NCI-H460 (cell line): ENCODE measurements around a stretch of chr5.

DNA sequence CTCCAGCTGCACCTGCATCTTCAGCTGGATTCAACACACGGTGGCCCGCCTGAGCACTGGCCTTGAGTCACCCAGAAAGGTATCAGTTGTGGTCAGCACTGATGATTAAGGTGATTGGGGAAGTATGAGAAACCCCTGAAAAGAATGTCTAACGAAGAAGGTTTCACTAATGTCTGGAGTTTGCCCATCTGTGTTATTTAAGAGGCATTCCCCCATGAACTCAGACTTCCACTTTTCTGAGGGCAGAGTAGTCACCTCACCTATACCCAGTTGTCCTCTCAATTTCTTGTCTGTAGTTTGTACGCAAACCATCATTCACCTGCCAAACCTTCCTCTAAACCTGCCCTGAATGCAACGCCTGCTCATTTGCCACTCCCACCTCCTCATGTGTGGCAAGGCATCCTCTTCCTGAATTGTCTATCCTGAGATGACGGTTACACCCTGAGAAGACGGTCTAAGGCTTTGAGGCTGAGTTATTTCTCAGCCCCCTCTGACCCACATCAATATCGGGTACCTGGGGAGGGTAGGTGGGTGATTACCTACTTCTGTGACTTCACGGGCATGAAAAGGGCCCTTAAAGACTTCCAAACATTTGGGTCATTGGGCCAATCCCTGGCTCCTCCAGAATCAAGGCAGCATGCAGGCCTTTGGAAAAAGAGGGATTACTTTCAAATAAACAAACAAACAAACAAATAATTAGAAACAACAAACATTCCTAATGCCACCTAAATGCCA is 27.3 kb downstream of the CSF2 start:
RAMPAGE:
- cytosol, long total RNA = no peak
- long total RNA = no peak
- nucleus, long total RNA = no peak

DNA sequence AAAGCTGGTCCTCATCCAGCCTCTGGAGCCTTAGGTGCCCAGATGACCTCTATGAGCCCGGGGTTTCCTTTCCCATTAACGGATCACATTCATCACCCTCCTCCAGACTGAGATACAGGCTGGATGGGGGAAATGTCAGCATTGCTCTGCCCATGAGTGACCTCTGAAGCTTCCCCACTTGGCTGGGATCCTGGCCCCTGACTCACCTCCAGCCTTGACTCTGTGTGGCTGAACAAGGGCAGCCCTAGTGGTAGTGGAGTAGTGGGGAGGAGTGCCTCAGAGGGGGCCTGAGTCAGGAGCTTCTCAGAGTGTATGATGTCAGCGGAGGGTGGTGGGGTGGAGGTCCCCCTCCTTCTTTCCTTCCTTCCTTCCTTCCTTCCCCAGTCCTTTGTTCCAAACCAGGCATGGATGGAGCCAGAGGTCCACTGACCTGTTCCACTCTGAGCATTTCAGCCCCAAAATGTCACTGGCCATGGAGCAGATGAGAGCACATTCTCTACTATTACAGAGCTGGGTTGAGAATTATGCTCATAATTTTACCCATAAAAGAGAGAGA is 6.5 kb downstream of the PDLIM4 start:
RAMPAGE:
- cytosol, long total RNA = no peak
- long total RNA = no peak
- nucleus, long total RNA = no peak

GRCh38 chr5:132293192-132293502 is 1.0 kb upstream of the SLC22A4 start:
RAMPAGE:
- cytosol, long total RNA = no peak
- long total RNA = no peak
- nucleus, long total RNA = no peak

GRCh38 chr5:132310061-132310769 is 16.0 kb downstream of the SLC22A4 start:
RAMPAGE:
- cytosol, long total RNA = no peak
- long total RNA = no peak
- nucleus, long total RNA = no peak

DNA sequence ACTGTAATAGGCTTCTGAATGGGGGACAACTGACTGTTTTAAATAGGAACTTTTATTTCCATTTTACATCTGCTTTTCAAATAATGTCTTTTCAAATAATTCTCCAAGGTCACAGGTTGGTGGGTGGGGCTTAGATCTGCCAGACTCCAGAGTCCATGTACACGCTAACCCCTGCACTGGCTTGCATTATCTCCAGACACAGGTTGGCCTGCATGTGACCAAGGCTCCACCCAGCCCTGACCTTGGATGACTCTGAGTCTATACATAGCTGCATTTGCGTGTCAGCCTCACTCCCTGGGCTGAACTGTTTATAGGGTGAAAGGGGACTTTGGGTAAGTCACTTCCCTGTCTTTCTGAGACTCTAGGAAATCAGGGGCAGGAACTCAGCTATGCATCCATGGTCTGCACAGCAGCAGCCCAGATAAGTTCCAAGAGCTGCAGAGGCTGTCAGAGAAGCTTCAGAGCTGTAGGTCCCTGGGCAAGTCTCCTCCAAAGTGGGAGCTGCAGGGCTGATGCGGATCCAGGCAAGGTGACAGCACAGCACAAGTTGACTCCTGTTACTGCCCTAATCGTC is 53.2 kb downstream of the SLC22A5 start:
RAMPAGE:
- cytosol, long total RNA = no peak
- long total RNA = no peak
- nucleus, long total RNA = no peak

DNA sequence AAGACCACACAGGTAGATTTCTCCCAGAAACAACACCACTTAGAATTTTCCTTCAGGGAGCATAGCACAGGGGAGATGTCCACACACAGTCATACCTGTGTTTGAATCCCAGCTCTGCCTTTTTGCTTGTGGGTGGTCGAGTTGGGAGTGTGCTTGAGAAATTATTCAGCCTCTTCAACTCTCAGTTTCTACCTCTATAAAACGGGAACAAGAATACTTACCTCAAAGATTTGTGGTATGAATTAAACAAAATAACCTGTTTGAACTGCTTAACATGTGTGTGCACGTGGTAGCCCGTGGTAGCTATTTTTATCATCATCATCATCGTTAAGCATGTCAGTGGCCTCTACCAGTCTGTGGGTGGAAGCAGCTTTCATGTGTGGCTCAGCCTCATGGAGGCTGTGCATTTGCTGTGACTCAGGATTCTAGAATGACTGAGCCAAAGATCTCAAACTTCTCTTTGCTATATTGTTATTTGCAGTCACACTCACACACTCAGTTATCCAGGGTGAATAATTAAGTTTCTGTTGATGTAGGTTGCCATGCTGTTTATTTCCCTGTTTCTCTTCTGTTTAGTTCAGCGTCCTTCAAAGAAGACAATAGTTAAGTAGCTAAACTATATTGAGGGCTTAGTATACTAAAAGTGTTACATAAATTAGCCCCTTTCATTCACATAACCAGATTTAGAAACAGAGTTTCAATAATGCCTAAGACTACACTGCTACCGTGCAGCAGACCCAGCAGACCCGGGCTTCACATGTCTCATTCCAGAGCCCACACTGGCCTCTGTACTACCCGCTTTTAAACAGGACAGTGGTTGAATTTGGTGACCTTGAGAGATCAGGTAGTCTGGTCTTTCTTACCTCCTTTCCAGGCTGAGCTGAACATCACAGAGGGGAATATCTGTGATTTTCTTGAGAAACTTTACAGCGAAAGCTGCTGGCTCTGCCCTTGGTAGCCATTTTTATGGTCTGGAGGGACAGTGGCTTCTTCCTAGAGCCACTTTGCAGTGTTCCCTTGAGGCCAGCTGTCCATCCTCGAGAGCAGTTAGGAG is 56.2 kb downstream of the SLC22A5 start:
RAMPAGE:
- cytosol, long total RNA = no peak
- long total RNA = no peak
- nucleus, long total RNA = no peak

GRCh38 chr5:132467515-132468278 is 22.9 kb downstream of the IRF1 start:
RAMPAGE:
- cytosol, long total RNA = no peak
- long total RNA = no peak
- nucleus, long total RNA = no peak

DNA sequence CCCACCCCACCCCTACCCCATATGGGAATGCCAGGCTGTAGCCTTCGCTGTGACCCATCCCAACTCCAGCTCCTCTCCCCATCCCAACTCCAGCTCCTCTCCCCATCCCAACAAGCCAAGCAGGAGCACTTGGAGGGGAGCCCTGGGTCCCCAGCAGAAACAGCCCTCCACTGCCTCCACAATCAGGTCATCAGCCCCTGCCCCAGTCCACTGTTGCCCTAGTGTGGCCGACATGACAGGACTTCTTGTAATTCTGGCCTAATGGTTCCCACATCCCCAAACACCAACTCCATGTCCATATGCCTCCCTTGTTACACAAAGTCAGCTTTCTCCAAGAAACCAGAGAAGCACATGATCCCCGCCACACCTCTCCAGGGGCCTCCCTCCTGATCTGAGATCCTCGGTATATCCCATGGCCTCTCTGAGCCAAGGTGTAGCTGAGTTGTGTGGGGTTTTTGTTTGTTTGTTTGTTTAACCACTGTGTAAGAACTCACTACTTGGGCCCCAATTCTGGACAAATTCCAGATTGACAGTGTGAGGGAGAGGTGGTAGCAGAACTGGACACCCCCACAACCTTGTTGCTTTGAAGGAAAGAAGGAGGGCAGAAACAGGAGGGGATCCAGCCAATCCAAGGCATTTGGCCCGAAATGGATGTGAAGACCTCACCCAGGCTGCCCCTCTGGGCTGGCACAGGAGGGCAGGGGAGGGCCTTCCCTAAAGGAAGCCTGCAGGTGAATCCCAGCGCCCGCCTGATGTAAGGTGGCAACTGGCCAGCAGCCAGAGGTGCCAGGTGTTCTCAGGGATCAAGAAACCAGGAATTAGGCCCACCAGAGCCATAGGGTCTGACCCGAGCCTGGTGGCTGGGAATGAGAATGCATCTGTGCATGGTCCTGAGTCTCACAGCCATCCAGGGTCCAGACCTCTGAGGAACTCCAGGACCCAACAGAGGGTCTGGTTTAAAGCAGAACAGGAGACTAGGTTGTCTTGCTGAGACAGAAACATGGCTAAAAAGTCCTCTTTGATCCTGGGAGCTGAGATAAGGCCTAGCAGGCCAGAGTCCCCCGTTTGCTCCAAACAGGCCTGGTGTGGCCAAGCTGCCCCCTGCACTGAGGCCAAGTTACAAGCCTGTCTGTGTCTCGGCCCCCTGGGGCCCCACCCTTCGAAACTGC is 13.4 kb downstream of the IRF1 start:
RAMPAGE:
- cytosol, long total RNA = no peak
- long total RNA = no peak
- nucleus, long total RNA = no peak

DNA sequence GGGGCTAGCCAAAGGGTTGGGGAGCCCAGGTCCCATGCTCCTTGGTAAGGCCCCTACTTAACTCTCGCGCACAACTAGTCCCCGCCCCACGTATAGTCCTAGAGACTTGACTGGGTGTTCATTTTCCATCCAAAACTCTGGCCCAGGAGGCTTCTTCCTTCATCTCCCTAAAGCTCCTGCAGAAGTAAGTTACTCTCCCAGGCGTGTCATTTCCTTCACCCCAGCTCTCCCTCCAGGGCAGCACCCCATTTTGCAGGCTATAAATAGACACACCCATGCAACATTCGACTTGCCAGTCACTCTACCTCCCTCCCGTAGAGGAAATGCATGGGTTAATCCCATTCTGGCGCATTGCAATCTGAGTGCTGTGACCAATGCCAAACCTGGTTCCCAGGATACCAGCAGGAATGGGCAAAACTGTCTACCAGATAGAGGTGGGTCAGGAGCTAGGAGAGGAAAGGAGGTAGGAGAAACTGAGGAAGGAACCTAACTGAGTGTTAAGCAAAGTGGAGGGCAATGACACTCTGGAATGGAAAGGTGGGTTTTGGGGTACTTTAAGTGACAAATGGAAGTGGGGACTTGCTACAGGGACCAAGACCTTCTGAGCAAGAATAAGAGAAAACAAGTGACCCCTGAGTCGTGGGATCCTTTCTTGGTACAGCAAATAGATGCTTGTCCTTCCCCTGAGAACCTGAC is 1.5 kb upstream of the IRF1 start:
RAMPAGE:
- cytosol, long total RNA = no peak
- long total RNA = no peak
- nucleus, long total RNA = no peak

GRCh38 chr5:132495300-132496130 is 4.9 kb upstream of the IRF1 start:
RAMPAGE:
- cytosol, long total RNA = no peak
- long total RNA = no peak
- nucleus, long total RNA = no peak

GRCh38 chr5:132763581-132764159 is 13.4 kb downstream of the SEPTIN8 start:
RAMPAGE:
- cytosol, long total RNA = no peak
- long total RNA = no peak
- nucleus, long total RNA = no peak

DNA sequence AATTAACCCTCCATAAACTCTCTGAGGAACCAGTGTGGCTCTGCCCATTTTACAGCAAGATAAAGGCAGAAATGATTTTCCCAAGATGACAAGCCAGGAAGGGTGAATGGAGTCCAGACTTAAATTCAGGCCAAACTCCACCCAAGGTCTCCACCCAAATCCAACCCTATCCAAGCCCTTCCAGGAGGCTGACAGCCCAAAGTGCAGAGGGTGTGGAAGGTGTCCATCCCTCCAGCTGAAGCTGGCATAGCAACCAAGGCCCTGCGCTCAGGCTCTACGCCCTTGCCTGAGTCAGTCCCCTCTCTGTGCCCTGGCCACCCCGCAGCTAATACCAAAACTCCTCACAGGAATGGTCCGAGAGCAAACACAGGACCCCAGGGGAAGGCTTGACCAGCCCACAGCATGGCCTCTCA is 2.2 kb downstream of the SEPTIN8 start:
RAMPAGE:
- cytosol, long total RNA = no peak
- long total RNA = no peak
- nucleus, long total RNA = no peak

DNA sequence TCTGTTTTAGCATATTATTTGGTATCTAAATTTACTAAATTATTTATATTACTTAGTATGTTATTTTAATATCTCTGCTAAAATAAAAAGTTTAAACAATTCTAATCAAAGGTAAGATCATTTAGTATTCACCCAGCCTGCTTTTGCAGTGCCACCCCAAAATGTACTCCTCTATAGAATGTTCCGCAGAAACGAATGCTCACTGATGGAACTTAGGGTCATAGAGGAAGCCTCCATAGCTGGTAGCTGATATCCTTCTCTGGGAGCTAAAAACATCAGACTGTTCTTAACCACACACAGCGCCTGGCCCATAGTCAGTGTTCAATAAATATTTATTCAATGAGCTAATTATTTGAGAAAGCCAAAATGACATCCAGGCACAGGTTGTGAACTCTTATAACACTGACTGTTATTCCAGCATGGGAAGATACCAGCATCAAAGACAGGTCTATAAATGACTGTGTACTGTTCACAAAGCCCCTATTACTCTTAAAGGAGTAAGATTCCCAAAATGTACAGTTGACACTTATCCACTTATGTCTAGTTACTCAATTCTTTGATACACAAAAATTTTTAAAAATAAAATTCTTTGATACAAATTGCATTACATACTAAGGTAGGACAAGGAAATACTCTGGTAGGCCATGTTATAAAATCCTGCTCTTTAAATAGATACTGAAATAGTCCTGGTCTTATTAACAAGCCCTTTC is 12.9 kb downstream of the GDF9 start:
RAMPAGE:
- cytosol, long total RNA = no peak
- long total RNA = no peak
- nucleus, long total RNA = no peak

GRCh38 chr5:132870689-132871331 is 2.7 kb upstream of the LEAP2 start:
RAMPAGE:
- cytosol, long total RNA = no peak
- long total RNA = no peak
- nucleus, long total RNA = no peak

GRCh38 chr5:132892954-132893325 is 19.5 kb downstream of the LEAP2 start:
RAMPAGE:
- cytosol, long total RNA = no peak
- long total RNA = no peak
- nucleus, long total RNA = no peak

DNA sequence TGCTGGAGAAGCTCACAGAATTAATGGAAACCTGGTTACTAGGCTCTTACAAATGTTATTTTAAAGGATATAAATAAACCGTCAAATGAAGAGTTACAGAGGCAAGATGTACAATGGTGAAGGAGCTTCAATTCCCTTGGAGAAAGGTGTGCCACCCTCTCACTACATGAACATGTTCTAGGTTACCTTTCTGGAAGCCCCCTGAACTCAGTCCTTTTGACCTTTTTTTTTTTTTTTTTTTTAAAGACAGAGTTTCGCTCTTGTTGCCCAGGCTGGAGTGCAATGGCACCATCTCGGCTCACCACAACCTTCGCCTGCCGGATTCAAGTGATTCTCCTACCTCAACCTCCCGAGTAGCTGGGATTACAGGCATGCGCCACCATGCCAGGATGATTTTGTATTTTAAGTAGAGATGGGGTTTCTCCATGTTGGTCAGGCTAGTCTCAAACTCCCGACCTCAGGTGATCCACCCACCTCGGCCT is 21.2 kb downstream of the AFF4 start:
RAMPAGE:
- cytosol, long total RNA = no peak
- long total RNA = no peak
- nucleus, long total RNA = no peak

DNA sequence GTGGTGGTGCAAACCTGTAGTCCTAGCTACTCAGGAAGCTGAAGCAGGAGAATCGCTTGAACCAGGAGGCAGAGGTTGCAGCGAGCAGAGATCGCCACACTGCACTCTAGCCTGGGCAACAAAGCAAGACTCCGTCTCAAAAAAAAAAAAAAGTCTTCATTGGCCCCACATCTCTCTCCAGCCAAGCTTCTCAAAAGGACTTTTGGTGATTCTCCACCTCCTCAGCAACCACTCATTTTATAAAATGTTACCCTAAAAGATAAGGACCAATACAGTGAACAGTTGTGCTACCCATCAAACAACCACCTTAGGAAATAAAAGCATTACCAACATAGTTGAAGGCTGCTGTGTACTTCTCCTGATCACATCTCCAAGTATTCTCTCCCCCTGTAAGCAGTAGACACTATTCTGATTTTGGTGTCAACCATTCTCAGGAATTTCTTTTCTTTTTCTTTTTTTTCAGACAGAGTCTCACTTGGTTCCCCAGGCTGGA is 12.3 kb downstream of the AFF4 start:
RAMPAGE:
- cytosol, long total RNA = no peak
- long total RNA = no peak
- nucleus, long total RNA = no peak

GRCh38 chr5:133051032-133051523 is 735 bp upstream of the HSPA4 start:
RAMPAGE:
- cytosol, long total RNA = no peak
- long total RNA = no peak
- nucleus, long total RNA = no peak

DNA sequence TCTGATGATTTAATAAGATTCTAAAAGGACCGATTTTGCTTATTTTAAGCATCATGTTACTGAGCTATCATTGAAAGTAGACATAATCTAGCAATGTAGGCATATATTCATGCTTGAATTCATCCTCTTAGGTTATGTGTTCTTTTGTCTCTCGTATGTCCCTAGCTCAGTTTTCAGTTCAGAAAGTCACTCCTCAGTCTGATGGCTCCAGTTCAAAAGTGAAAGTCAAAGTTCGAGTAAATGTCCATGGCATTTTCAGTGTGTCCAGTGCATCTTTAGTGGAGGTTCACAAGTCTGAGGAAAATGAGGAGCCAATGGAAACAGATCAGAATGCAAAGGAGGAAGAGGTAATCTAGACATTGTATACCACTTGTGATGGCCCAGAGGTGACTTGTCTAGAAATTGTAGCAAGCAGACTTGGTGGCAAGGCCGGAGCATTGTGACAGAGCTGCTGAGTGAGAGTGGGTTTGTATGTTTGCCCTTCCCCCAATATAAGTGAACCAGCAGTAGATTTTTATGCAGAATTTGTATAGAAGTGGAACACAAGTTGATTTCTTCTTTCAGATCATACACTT is 39.3 kb downstream of the HSPA4 start:
RAMPAGE:
- cytosol, long total RNA = no peak
- long total RNA = no peak
- nucleus, long total RNA = no peak

DNA sequence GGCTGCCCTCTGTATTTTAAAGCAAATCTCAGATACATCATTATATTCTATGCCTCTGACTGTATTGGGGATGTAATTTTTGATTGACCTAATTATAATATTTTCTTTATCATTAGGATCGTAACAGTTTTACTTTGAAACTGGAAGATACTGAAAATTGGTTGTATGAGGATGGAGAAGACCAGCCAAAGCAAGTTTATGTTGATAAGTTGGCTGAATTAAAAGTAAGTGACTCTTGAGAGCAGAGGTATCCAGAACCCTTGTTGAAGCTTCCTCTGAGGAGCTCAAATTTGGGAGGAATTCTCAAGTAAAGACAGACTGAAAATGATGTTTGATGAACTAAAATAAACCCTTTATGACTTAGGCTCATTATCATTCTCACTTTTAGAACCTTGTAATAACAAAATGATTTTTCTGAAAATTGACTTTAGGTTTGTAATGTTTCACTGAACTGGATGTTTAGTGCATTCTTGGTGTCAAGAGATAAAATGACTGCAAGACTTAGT is 47.7 kb downstream of the HSPA4 start:
RAMPAGE:
- cytosol, long total RNA = no peak
- long total RNA = no peak
- nucleus, long total RNA = no peak